Tongue (tissue), 2 donors: ENCODE measurements around the genes GPR162 and PHB2.

GRCh38 chr12:6525926-6526691, 8.2 kb upstream of the GAPDH start:
- RAMPAGE, long total RNA = no peak

DNA sequence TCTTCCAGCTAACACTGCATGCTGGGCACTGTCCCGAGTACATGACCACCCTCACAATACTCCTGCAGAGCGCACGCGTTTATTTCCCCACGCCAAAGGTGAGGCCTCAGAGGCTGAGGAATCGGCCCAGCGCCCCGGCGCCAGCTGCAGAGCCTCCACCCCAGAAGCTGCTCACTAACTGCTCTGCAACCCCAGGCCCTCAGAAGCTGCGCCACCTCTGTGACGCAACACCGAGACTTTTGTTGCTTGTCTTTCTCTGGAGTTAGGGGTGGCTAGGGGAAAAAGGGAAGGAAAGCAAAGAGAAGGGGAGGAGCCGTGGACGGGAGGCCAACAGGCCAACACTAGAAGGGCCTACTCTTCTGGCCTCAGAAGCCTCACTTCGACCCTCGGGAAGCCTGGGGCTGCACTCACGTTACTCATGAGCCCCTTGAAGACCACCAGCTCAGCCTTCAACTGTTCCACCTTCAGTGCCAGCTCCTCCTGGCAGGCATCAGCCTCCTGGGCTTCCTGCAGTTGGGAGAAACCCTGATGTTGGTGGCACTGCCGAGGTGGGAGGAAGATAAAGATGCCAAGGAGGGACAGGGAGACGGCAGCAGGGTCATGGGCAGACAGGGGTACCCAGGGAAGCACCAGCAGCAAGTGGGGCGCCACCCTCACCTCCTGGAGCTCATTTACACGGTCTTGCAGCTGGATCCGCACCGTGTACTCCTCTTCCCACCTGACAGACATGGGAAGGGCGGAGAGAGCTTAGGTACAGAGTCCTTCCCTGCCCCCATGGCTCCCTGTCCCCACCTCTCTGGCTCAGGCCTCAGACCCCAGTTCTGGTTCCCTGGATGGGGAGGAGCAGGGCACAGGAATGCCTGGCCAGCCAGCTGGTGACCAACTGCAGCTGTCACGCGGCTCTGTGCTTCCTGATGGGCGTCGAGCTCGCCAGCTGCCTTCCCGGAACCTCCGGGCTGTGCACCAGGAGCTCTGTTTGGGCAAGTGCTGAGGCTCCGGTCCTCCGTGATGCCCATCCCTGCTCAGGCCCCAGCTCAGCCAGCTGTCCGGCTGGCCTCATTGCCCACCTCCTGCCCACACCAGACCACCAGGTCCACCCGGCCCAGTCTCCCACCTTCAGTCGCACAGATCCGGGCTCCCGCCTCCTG, 5.2 kb downstream of the IFFO1 start:
- RAMPAGE, long total RNA = no peak

DNA sequence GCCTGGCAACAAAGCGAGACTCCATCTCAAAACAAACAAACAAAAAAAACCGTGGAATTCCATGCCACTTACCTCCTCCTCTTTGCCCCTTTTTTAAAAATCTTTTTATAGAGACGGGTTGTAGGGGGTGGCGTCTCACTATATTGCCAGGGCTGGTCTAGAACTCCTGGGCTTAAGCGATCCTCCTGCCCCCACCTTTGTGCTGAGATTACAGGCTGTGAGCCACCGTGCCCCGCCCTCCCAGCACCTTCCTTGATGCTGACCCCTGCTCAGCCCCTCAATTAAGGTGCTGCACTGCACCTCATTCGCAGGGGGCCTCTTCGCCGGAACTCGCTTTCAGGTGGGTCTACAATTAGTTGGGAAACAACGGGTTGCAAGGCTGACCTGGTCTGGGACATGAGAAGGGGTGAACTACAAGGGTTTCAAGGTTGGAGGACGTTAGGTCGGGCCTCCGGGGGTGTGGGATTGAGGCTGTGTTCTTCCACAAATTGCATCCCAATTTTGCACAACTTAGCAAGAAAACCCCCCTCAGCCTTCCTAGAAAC, 1.2 kb upstream of the NOP2 start:
- RAMPAGE, long total RNA = no peak

- RAMPAGE, long total RNA = no peak
Observed at GRCh38 chr12:6584327-6584751, 16.2 kb upstream of the NOP2 start.

GRCh38 chr12:6612581-6613445, 5.6 kb upstream of the CHD4 start:
- RAMPAGE, long total RNA = no peak

DNA sequence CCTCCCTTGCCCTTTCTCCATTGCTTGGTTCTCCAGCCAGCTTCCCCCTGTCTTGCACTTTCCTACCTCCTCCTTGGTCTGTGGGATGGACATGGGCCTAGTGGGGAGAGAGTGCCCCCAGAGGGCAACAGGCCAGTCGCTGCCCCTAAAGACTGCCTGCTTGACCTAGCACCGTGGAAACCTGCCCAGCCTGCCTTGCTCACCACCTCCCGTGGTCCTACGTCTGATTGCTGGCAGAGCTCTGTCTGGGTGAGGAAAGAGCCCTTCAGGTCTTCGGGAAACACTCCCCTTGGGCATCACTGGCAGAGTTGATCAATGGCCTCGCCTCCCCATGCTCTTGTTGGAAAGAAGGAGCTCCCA, 7.1 kb upstream of the CHD4 start:
- RAMPAGE, long total RNA = no peak

DNA sequence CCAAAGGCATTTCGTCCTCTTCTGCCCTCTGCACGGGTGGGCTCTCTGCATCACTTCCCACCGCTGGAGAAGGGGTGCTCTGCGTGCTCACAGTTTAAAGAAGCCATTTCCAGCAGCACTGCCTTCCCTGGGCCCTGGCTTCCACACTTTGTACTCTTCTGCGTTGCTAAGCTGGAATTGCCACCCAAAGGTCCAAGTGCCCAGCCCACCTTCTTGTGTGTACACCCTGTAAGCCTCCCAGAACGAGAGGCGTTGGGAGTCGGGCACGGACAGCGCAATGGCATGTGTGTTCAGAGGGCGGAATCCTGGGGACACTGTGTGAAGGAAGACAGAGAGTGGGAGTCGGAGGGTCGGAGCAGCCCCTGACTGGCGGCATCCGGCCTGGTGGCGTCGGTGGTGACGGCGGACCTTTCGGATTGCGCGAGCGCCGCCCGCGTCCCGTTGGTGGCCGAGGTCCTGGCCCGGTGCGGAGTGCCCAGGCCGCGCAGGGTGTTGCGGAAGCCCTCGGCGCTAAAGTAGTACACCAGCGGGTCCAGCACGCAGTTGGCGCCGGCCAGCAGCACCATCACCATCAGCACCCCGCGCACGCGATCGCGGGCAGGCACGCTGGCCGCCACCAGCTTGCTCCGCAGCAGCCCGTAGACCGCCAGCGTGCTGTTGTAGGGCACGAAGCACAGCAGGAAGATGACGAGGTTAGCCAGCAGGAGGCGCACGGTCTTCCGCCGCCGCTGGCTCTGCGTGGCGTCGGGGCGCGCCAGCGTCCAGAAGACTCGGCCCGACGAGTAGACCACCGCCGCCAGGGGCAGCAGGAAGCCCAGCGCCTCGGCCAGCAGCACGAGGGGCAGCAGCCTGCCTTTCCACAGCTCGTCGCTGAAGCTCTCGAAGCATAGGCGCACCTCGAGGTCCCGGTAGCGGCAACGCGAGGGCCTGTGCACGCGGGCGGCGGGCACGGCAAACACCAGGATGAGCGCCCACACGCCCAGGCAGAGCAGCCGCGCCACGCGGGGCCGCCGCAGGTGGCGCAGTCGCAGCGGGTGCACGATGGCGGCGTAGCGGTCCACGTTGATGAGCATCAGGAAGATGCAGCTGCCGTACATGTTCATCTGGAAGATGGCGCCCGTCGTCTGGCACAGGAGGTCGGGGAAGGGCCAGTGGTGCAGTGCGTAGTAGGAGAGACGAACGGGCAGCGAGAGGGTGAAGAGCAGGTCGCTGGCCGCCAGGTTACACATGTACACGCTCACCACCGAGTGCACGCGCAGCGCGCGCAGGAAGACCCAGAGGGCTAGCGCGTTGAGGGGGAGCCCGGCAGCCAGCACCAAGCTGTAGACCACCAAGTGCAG, 13.1 kb upstream of the CHD4 start:
- RAMPAGE, long total RNA = no peak

DNA sequence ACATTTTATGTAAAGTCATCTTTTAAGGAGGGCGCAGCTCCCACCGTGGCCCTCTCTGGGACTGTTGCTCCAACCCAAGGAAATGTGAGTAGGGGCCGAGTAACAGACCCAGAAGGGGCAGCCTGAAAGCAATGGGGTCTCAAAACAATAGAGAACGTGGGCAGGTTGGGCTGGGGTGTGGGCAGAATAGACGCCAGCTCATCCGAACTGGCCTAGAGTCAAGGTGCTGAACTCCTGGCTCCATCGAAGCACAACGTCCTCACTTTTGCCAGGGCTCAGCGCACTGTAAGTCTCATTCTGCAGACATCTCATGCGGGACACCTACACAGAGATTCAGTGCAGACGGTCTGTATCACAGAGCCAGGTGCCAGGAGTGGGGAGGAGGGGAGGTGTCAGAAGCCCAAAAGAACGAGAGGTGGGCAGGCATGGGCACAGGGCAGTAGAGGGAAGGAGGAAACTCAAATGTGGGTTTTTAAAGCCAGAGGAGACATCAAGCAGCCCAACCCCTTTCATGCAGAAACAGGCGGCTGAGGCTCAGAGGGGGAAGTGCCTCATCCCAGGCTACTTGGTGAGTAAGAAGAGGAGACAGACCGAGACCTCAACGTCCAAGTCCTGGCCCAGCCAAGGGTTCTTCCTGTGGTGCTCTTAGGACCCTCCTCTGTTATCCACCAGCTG, 2.5 kb upstream of the LPAR5 start:
- RAMPAGE, long total RNA = no peak

DNA sequence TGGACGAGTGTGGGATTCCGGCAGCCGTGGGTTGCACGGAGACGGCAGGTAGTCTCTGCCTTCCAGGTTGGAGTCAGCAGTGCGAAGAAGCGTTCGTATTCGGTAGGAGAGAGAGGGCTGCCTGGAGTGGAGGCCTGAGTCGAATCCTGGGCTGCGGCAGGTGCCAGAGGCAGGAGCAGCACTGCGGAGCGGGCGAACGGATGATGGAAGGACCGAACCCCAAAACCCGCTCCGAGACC, 481 bp downstream of the ACRBP start:
- RAMPAGE, long total RNA = no peak

DNA sequence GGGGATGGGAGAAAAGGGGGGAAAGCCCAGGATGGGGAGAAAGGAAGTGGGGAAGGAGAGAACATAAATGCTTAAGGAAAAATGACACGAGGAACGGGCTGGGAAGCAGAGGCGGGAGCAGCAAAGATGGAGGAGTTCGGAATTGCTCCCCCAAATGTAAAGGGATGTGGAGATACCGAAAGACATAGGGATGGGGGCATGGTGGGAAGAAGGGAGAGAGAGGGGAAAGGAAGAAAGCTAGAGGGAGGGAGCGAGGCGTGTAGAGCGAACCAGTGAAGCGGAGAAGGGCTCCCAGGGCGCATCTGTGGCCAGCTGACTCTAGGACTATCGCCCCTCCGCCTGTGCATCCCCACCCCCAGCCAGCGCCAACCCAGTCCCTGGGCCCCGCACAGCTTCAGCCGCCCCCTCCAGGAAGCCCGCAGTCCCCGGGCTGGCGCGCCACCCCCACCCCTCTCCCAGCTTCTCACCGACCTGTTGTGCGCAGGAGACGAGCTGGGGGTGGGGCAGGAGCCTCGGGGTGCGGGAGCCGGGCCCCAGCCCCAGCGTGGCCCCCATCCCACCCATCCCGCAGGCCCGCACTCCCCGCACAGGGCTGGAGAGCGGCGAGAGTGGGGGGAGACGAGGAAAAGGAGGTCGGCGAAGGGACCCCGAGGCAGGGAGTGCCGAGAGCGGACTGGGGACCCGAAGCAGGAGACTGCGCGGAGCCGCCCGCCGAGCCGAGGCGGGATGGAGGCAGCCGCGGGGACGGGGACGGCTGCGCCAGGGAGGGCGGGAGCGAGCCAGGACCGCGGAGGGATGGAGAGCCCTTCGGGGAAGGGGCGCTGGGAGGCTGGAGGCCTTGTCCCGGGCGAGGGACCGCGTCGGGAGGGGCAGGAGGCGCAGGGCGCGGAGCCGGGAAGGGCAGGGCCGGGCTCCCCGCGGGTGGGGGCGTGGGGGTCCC, 681 bp downstream of the PIANP start:
- RAMPAGE, long total RNA = no peak

- RAMPAGE, long total RNA = no peak
Observed at GRCh38 chr12:6716559-6717242, 7.1 kb upstream of the COPS7A start.

DNA sequence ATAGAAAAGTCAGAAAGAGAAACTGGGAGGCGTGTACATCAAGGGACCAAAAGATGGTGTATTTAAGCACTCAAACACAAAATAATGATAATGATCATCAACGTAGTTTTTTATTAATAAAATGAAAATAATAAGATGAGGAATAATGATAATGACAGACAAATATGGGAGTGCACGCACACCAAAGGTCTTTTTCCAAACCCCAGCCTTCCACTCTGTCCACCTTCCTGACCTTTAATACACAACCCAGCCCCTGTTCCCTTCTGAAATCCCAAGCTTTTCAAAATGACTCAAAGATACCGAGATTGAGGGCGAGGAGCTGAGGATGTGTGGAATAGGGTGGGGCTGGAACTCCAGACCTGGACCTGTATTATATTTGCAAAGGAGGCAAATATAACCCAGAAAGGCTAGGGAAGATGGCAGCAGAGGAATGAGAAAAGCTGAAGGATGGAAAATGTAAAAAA, 1.2 kb upstream of the PTMS start:
- RAMPAGE, long total RNA = no peak

DNA sequence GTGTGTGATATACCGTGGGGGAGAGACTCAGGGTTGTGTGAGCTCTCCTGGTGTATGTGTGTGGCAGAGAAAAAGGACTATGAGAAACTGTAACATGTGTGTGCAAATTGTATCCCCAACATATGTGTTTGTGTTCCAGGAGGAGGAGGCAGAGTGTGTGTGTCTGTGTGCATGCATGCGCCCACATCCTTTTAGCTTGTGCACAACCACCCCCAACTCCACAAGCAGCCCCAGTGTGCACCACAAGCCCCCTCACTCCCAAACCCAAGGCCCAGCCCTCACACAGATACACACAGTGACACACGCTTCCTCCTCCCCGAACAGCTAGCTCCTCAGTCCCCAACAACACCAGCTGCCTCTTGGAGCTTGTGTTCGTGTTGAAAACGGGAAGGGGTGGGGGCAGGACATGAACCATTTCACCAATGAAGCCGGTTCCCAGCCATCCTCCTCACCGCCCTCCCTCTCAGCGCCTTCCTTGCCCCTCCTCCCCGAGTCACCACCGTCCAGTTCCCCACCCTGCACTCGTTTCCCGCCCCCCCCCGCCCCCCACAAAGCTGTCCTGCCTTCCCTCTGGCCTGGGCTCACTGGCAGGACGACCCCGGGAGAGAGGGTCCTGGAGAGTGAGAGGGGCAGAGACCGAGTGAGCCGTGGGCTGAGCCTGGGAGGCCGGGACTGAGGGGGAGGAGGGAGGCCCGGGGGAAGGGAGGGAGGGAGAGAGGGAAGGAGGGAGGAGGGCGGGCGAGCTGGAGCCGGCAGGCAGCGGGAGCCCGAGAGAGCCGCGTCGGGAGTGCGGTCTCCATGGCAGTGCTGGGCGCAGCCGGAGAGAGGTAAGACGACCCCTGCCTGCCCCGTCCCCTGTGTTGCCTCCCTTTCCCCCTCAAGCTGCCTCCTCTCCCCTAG, at the start of gene GPR162:
GPR162 (plus strand) TSS at position 748 of the 900 bp plus-strand sequence.
- RAMPAGE, long total RNA = no peak

GRCh38 chr12:6865937-6866468, 1.3 kb upstream of the TPI1 start:
- RAMPAGE, long total RNA = no peak

DNA sequence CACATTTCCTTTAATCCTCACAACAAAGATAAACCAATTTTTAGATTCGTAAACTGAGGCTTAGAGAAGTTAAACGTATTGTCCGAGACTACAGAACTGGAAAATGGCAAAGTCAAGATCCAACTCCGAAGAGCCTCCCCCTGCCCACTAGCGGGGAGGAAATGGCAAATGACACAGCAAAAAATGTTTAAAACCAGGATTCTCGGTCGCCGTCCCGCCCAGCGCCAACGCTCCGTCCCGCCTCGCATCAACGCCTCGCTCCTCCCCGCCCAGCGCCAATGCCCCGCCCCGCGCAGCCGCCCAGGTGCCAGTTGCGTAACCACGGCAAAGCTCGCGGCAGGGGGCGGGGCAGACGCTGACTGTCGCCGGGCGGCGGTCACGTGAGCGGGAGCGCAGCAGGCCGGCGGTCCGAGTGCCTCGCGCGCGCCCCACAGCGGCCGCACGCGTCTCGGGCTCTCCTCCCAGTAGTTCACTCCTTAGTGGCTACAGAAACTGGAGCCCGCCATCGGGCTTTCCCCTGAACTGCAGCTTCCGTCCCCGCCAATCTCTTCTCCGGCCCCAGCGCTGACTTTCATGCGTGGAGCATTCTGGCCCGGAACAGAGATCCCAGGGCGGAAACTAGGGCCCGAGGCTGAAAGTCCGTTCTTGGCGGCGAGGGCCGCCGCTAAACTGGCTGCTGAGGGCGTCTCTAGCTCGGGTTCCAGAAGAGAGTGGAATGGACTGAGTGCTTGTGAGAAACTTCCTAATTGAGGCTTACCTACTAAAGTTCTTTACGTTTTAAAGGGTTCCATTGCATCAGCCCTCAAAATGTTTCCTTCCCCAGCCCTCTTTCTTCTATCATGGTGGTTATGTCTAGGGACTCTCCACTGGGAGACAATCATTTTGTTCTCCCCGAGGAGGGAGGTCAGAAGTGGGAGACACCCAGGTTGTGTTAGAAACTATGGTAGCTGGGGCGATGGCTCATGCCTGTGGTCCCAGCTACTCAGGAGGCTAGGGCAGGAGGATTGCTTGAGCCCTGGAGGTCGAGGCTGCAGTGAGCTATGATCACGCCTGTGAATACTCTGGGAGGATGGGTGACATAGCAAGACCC, 13.4 kb upstream of the LRRC23 start:
- RAMPAGE, long total RNA = no peak

DNA sequence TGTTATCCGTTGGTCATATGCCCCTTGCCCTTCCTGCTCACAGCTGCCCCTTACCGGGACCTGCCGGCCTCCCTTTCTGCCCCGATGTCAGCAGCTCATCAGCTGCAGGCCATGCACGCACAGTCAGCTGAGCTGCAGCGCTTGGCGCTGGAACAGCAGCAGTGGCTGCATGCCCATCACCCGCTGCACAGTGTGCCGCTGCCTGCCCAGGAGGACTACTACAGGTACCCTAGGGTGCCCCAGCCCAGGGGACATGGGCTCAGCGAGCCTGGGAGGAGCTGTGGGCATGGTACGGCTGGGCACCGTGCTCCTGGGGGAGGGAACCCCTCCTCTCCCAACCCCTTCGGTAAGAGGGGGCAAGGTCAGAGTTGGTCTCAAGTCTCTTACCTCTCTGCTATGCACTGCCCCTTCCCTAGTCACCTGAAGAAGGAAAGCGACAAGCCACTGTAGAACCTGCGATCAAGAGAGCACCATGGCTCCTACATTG, 2.4 kb upstream of the C12orf57 start:
- RAMPAGE, long total RNA = no peak

- RAMPAGE, long total RNA = no peak
Observed at GRCh38 chr12:6949179-6949680, 1.9 kb upstream of the PTPN6 start.

- RAMPAGE, long total RNA = no peak
Observed at GRCh38 chr12:6961056-6961796, 9.2 kb downstream of the PHB2 start.

DNA sequence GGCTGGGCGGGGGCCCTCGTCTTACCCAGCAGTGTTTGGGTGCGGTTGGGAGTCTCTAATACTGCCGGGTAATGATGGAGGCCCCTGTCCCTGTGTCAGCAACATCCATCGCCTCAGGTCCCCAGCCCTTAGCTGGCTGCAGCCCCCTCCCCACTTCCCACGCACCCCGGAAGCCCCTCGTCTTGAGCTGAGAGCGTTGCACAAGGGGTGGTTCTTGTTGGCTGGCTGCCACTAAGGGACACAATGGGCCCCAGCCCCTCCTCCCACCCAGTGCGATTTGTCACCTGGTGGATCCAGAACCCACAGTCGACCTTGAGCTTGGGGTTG, 6.8 kb downstream of the PHB2 start:
- RAMPAGE, long total RNA = no peak

- RAMPAGE, long total RNA = no peak
Observed at GRCh38 chr12:6970001-6970996, at the start of gene PHB2. Gene PHB2 (minus strand): TSS chr12:6970664.